SK-N-SH (cell line): Measurements from ENCODE around the gene CD8B.

GRCh38 chr2:86290802-86291000 is 46.7 kb downstream of the REEP1 start:
CAGE:
- cytosol, long polyA plus RNA: no peak
- long polyA plus RNA: no peak
- nucleus, long polyA plus RNA: no peak

DNA sequence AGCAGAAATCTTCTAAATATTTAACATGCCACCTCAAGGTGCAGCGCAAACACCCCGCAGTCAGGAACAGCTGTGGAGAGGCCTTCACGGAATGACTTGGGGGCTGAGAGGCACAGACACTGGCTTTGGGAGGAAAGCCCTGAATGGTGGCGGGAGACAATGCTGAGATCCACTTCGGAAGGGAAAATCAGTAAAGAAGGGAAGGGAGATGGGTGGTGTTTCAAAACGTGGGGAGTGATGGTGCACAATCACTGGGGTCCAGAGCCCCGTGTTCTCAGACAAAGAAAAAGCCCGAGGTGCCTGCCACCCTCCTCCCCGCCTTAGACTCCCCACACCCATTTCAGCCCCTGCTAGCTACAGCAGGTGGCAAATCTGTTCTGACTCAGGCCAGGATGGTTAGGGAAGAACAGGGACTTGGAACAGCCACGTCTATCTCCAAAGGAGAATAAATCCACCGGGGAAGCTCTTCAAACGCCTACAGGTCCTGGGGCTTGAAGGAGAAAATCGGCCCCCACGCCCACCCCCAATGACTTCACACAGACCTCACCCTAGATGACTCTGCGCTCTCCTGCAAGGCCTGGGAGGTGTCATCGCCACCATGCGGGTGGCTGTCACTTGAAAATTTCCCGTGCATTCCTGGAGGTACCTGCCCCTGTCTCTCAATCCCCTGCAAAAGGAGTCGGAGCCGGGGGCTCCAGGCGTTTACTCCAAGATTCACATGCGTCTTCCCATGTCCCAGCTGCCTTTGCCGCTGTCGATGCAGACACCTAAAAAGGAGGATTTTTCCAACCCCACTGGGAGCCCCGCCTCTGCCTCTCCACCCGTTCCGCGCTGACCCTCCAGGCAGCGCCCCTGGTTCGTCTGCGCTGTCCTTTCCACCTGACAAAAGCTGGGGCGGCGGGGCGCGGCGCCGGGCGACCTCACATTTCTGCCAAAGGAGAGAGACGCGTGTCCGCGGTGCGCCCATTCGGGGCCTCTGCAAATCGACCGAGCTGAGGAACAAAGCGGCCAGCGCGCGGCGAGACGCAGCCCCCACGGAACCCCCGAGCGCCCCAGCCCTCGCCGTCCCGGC is 915 bp downstream of the REEP1 start:
- RRBS: no CpG with 5 or more reads among the region's 58 CpGs
CAGE:
- cytosol, long polyA plus RNA: no peak
- long polyA plus RNA: no peak
- nucleus, long polyA plus RNA: no peak

GRCh38 chr2:86466182-86466824 is 25.1 kb downstream of the KDM3A start:
- RRBS: no CpG with 5 or more reads among the region's 3 CpGs
CAGE:
- cytosol, long polyA plus RNA: no peak
- long polyA plus RNA: no peak
- nucleus, long polyA plus RNA: no peak

GRCh38 chr2:86474819-86475577 is 33.8 kb downstream of the KDM3A start:
- RRBS: no CpG with 5 or more reads among the region's 4 CpGs
CAGE:
- cytosol, long polyA plus RNA: no peak
- long polyA plus RNA: no peak
- nucleus, long polyA plus RNA: no peak

DNA sequence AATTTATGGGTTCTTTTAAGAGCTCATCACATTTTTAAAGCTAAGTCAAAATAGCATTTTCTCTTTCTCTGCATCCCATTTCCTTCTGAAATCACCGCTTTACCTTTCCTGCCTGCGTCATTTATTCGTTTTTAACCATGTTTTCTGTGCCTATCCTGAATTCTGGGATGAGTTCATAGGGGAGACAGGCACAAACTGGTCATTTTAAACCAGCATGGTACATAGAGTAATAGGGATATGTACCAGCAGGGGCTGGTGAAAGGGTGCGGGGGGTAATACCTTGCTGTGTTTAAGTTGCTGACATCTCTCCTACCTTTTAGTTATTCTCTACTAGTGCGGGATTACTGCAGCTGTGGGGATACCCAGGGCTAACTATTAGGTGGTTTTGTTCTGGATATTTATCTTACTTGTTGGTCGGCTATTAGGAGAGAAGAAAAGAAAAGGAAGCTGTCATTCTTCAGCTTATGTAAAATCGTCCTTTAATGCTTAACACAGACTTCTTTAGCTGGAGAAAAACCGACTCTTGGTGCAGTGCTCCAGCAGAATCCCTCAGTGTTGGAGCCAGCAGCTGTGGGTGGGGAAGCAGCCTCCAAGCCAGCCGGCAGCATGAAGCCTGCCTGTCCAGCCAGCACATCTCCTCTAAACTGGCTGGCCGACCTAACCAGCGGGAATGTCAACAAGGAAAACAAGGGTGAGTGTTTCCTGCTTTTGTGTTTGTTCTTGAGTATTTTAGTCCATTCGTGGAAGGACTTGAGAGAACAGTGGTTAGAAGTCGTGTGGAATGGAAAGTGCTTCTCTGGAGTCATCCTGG is 38.7 kb downstream of the KDM3A start:
- RRBS: no CpG with 5 or more reads among the region's 13 CpGs
CAGE:
- cytosol, long polyA plus RNA: no peak
- long polyA plus RNA: no peak
- nucleus, long polyA plus RNA: no peak

GRCh38 chr2:86566295-86566818 is 3.1 kb upstream of the CHMP3 start:
- RRBS: no CpG with 5 or more reads among the region's 6 CpGs
CAGE:
- cytosol, long polyA plus RNA: no peak
- long polyA plus RNA: no peak
- nucleus, long polyA plus RNA: no peak

GRCh38 chr2:86622197-86622837 is 1.3 kb downstream of the RNF103 start:
- RRBS: no CpG with 5 or more reads among the region's 16 CpGs
CAGE:
- cytosol, long polyA plus RNA: no peak
- long polyA plus RNA: no peak
- nucleus, long polyA plus RNA: no peak

GRCh38 chr2:86753081-86753743 is 33.1 kb downstream of the RMND5A start:
- RRBS: no CpG with 5 or more reads among the region's 1 CpG
CAGE:
- cytosol, long polyA plus RNA: no peak
- long polyA plus RNA: no peak
- nucleus, long polyA plus RNA: no peak

- RRBS: no CpG with 5 or more reads among the region's 5 CpGs
CAGE:
- cytosol, long polyA plus RNA: no peak
- long polyA plus RNA: no peak
- nucleus, long polyA plus RNA: no peak
Measured at GRCh38 chr2:86792829-86793584, 2.3 kb upstream of the CD8A start.

DNA sequence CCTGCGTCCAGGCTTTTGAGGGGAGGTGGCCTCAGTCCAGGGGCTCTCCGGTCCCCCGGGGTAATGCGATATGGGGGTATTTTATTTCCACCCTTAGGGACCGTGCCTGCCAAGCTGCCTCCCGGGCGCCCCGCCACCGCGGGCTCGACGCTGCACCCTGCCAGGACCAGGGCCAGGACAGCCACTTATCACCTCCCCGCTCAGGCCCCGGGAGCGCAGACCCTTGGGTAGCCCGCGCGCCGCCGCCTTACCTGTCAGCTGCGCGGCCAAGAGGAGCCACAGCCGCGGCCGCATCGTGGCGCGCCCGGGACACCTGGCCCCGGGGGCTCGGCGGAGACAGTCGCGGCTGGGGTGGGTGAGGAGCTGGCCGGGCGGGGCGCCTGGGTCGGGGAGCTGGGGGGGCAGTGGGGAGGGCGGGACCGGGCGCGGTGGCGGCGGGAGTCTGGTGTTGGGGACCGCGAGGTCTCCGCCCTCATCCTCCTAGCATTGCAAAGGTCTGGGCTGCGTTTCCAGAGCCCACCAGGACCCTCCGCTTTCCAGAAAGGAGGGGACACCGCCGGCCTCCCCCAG is at the start of gene CD8B:
Gene CD8B, minus strand, starts transcription at position 315 of the 570 bp plus-strand sequence.
- RRBS: 10% methylated on average over 6 of the region's 51 CpGs
CAGE:
- cytosol, long polyA plus RNA: no peak
- long polyA plus RNA: no peak
- nucleus, long polyA plus RNA: no peak

- RRBS: no CpG with 5 or more reads among the region's 139 CpGs
CAGE:
- cytosol, long polyA plus RNA: no peak
- long polyA plus RNA: no peak
- nucleus, long polyA plus RNA: no peak
Measured at GRCh38 chr2:87348420-87349672, 327.2 kb upstream of the PLGLB1 start.

- RRBS: no CpG with 5 or more reads among the region's 7 CpGs
CAGE:
- cytosol, long polyA plus RNA: no peak
- long polyA plus RNA: no peak
- nucleus, long polyA plus RNA: no peak
Measured at GRCh38 chr2:87476742-87477385, 271.0 kb upstream of the PLGLB2 start.

GRCh38 chr2:87499751-87500424 is 248.0 kb upstream of the PLGLB2 start:
- RRBS: no CpG with 5 or more reads among the region's 8 CpGs
CAGE:
- cytosol, long polyA plus RNA: no peak
- long polyA plus RNA: no peak
- nucleus, long polyA plus RNA: no peak

DNA sequence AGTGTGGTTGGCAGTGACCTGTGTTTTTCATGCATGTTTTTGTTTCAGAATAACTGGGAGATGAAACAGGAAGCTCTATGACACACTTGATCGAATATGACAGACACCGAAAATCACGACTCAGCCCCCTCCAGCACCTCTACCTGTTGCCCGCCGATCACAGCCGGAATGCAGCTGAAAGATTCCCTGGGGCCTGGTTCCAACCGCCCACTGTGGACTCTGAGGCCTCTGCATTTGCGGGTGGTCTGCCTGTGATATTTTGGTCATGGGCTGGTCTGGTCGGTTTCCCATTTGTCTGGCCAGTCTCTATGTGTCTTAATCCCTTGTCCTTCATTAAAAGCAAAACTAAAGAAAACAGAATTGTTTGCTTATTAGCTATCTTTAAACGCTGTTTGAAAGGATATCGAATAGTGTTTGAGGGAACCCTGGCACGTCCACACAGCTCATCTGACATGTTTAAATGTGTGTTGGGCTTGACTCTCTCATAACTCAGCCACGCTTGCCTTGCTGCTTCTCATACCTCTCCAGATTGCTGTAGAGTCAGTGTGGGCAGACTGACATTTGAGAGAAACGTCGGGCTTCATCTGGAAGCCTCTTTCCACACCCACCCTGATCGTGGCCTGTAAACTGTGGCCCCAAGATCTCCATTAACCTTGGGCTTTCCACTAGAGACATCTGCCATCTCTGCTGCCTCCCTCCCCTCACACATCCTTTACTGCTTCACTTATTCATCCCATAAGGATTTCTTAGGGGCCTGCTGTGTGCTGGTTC is 226.5 kb upstream of the PLGLB2 start:
- RRBS: no CpG with 5 or more reads among the region's 16 CpGs
CAGE:
- cytosol, long polyA plus RNA: no peak
- long polyA plus RNA: no peak
- nucleus, long polyA plus RNA: no peak

DNA sequence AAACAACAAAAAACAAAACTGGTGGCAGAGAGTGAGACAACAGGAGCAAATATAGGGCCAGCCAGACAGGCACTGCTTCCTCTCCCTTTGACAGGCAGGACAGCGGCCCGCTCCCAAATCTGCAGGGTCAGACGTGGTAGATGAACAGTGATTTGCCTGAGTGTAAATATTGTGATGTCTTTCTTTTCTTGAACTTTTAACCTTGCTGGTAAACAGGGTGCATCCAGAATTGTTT is 217.5 kb upstream of the PLGLB2 start:
- RRBS: no CpG with 5 or more reads among the region's 3 CpGs
CAGE:
- cytosol, long polyA plus RNA: no peak
- long polyA plus RNA: no peak
- nucleus, long polyA plus RNA: no peak

DNA sequence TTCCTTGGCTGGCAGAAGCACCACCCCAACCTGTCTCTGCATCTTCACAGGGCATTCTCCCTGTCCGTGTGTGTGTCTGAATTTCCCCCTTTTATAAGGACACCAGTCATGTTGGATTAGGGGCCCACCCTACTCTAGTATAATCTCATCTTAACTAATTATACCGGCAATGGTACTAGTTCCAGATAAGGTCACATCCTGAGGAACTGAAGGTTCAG is 175.9 kb upstream of the PLGLB2 start:
- RRBS: no CpG with 5 or more reads among the region's 2 CpGs
CAGE:
- cytosol, long polyA plus RNA: no peak
- long polyA plus RNA: no peak
- nucleus, long polyA plus RNA: no peak

DNA sequence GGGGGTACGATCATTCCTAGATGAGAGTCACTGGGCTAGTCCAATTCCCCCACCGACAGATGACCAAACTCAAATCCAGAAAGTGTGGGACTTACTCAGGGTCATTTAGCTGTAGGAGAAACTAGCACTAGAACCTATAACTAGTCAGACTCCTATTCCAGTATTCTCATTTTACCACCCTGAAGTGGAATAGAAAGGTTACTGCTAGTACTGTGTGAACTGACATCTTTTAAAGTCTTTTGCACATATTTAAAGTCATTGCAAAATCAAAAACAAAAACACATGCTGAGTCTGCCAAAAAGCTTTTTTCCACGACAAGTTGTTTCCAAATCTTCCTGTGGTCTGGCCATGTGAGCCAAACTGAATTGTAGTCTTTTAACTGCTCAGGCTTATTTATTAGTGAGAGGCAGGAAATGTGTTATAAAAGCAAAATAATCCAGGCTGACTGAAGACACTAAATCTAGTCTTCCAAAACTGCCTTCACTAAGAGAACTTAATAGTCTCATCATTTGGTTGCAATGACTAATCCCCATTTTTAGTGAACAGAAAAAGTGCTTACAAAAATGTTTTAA is 2.4 kb downstream of the KRCC1 start:
- RRBS: no CpG with 5 or more reads among the region's 3 CpGs
CAGE:
- cytosol, long polyA plus RNA: no peak
- long polyA plus RNA: no peak
- nucleus, long polyA plus RNA: no peak

DNA sequence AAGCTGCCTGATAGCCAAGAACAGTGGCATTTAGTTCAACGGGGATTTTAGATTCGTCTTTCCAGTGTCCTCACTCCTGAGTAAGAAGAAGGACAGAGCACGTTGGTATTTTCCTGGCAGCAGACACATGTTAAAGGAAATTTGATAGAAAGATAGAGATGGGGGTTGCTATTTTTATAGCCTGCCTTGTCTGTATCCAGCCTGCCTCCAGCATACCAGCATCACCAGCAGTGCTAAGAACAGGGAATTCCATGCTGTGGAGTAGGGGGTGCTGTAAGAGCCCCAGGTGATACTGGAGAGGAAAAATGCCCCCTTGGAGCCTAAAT is 1.1 kb upstream of the SMYD1 start:
- RRBS: no CpG with 5 or more reads among the region's 3 CpGs
CAGE:
- cytosol, long polyA plus RNA: no peak
- long polyA plus RNA: no peak
- nucleus, long polyA plus RNA: no peak

DNA sequence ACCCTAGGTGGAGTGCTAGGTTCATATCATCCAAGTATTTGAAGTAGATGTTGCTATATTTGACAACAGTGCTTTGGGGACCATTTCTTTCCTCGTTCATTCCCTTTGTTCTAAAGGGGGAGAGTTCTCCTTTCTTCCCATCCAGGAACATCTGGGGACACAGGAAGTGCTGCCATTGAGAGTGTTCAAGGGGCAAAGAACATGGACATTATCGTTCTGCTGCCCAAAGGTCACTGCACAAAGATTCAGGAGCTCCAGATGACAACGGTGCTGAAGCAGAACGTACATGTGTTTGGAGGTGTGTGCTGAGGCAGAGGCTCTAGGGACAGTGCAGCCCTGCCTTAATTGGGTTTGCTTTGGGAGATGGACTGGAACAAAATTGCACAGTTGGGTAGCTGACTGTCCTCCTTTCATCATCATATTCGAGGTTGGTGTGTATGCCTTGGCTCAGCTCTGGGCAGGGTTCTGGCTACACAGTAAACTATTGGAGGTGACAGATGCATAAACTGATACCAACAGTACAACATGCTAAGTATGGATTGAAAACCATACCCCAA is 5.0 kb downstream of the THNSL2 start:
- RRBS: no CpG with 5 or more reads among the region's 5 CpGs
CAGE:
- cytosol, long polyA plus RNA: no peak
- long polyA plus RNA: no peak
- nucleus, long polyA plus RNA: no peak

GRCh38 chr2:88330111-88330799 is 122.2 kb downstream of the FOXI3 start:
- RRBS: no CpG with 5 or more reads among the region's 6 CpGs
CAGE:
- cytosol, long polyA plus RNA: no peak
- long polyA plus RNA: no peak
- nucleus, long polyA plus RNA: no peak